ENCODE measurements around the genes CDH16 and ATP6V0D1.

- PRO-cap = no peak
Measured at GRCh38 chr16:66918529-66919594, at the start of gene CDH16. TSS of gene CDH16 (minus strand) at chr16:66918885.

GRCh38 chr16:66945546-66946312 is 10.4 kb downstream of the CES2 start:
- PRO-cap = no peak

- PRO-cap = no peak
Measured at GRCh38 chr16:66946580-66946898, 11.2 kb downstream of the CES2 start.

GRCh38 chr16:66948045-66949394 is 12.5 kb upstream of the CES3 start:
- PRO-cap = no peak

GRCh38 chr16:66949395-66950343 is 11.4 kb upstream of the CES3 start:
- PRO-cap = no peak

GRCh38 chr16:66978798-66979288 is 9.5 kb upstream of the CES4A start:
- PRO-cap = unidirectional peak, plus-strand start at chr16:66979154

- PRO-cap = no peak
Measured at GRCh38 chr16:67036367-67036918, 7.5 kb downstream of the CBFB start.

- PRO-cap = no peak
Measured at GRCh38 chr16:67055796-67056243, 26.9 kb downstream of the CBFB start.

- PRO-cap = no peak
Measured at GRCh38 chr16:67150028-67150253, 857 bp downstream of the B3GNT9 start.

GRCh38 chr16:67163485-67164353 is 826 bp upstream of the HSF4 start:
- PRO-cap = bidirectional peak, plus-strand start at chr16:67163699, minus-strand start at chr16:67163739; bidirectional peak, plus-strand start at chr16:67164190, minus-strand start at chr16:67164014

DNA sequence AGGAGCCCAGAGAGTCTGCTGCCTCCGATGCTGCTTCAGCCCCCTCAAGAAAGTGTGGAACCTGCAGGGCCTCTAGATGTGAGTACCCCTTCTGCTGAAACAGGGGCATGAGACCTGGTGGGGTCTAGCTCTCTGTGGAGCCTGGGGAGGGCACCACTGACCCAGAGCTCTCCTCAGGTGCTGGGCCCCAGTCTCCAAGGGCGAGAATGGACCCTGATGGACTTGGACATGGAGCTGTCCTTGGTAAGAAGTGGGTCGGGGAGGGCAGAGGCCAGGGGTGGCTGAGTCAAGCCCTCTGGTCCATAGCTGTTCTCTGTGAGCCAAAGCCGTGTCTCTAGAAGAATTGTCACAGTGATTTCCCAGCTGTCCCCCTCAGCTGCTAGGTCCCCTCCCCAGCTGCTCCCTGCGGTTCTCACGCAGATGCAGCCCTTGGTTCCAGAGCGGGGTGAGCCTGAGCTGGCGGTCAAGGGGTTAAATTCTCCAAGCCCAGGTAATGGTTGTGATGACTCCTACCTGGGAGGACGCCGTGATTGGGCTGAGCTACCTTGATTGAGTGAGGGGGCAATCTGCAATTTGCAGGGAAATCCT is 4.4 kb downstream of the HSF4 start:
- PRO-cap = no peak

- PRO-cap = no peak
Measured at GRCh38 chr16:67171124-67171841, 6.7 kb downstream of the HSF4 start.

DNA sequence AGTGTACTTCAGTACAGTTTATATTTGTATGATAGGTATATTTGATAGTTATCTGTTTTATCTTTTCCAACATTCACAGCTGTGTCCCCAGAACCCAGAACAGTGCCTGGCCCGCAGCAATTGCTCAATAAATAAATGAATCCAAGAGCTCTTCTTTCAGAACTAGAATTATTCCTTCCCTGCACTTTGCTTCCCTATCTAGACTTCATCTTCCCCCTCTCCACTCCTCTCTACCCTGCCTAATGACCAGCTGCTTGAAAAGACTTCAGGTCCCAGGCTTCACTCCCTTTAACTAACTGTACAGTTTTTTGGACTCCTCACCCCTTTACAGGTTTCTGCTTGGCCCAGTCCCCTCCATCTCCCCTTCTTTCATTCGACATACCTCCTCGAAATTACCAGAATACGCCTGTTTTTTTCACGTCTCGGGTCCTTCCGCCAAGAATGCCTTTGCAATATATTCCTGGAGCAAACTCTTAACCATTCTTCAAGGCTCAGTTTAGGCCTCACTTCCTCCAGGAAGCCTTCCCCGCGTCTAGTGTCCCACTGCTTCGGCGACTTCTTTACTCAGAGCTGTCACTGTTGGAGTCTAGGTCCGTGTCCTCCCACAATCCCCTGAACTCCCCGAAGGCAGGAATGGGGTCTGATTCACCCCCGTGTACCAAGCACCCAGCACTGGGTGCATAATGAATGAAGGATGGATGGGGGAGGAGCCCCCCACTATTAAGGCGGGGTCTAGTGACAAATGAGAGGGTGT is 706 bp downstream of the MATCAP1 start:
- PRO-cap = bidirectional peak, plus-strand start outside the sequence, minus-strand start at position 682 of the sequence

DNA sequence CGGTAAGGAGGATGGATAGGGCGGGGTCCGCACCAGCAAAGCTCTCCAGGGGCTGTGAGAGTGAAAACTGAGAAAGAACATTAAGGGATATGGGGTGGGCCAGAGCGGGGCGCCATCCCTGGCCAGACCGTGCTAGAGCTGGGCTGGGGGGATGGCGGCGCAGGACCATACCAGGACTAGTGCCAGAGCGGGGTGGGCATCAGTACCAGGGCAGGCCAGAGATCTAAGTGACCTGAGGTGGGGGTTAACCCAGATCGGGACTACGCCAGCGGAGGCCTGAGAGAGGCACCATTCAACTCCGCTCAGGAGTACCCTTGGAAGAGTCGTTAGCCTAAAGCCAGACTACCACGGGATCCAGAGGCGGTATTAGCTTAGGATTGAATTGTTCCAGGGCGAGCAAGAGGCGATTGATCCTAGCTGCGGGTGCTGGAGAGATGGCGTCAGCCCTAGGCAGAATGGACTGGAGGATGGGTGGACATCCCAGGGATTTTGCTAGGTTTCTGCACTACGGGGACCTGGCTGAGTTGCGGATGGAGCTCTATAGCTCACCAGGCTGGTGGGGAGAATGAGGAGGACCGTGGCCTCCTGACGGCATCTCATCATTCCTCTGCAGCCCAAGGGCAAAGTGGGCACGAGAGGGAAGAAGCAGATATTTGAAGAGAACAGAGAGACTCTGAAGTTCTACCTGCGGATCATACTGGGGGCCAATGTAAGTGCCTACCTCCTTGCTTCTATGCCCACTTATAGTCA is 468 bp downstream of the TMEM208 start:
- PRO-cap = no peak

DNA sequence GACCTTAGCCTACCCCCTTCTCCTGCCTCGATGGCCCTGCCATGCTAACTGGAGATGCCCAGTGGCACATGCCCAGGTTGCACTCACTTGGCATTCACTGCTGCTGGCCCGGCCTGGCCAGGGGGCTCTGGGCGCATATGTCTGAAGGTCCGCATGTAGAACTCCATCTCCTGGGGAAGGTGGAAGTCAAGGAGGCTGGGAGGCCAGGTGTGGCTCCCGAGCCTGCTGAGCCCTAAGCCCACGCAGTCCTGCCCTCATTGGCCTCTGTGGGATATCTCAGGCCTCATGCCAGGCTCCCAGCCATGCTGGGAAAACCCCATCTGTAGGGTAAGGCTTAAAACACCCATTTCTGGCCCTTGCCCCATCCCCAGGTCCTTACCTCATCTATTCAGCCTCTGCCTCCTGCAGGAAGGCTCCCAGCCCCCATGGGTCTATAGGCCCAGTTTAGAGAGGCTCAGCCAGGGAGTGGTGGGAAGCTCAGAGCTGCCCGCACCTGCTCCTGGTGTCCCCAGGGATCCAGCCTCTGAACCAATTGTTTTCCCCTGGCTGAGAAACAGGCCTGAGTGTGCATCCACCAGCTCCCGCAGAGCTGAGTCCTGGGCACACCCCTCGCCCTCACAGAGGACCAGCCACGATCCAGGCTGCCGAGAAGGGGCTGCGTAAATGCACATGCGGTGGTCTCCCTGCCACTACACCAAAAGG is 2.2 kb upstream of the TPPP3 start:
- PRO-cap = no peak

DNA sequence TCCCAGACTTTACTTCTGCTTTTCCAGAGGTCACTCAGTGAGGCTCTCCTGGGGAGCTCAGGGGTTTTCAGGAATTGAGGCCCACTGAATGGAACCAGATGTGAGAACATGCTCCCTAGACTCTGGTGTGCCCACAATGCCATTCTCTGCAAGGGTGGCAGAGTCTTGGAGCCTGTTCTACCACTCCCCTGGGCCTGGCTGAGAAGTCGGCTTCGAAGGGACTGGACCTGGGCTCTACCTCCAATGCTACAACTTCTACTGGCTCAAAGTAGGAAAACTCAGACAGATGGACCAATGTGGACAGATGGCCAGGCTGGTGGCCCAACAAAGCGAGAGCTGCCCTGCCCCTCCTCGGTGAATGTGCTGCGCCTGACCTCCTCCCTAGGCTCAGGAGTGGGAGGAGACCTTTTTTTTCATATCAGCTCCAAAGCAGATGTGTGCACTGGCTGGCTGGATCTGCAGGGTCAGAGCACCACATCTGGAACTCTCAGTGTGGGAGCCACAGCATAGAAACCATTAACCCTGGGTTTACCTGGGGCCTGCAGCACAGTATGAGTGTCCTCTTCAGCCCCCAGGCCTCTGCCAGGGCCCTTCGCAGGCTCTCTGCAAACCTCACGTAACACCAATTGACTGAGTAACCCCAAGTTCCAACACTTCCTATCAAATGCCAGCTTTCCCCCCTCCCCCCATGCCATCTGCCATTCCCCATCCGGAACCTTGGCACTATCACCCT is 20.8 kb downstream of the ATP6V0D1 start:
- PRO-cap = no peak

DNA sequence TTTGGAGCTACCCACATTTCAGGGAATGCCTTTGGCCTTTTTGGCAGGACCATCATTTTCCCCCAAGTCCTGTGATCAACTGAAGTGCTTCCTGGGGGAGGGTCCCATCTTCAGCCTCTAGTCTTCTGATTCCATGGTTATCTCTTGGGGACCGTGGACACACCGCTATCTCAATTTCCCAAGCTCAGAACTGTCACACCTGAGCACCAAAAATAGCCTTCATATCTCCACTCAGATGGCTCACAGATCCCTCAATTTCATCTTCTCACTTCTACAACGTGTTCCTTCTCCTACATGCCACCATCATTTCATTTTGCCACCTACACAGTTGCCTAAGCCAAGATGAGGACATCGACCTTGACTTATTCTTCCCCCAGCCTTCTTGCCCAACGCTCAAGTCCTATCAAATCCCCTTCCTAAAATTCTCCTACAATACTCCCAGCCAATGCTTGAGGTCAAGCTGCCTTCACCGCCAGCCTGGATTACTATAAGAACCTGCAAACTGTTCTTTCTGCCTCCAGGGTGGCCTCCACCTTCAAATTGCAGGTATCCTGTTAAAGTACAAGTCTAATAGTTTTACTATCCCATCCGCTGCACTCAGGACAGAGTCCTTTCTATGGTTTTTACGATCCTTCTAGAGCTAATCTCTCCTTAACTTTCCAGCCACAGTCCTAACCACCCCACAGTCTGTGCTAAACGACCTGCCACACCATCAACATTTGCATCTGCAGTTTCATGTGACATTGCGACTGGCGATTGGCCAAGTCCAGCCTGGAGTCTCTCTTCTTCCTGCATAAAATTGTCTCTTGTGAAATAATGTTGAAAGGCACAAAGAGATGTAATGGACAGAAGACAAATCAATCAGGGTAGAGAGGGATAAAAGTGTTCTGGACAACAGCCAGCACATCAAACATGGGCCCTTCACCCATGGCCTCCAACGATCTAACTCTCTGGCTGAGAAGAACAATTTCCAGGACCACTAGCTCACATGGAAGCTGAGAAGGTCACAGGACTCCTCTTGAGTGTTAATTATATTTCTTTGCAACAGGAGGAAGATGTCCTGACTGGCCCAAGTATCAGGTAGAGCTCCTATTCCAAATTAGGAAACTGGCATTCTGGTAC is 6.0 kb downstream of the ATP6V0D1 start:
- PRO-cap = no peak

GRCh38 chr16:67480747-67481628 is at the start of gene ATP6V0D1:
TSS of gene ATP6V0D1 (minus strand) at chr16:67481157.
- PRO-cap = bidirectional peak, plus-strand start at chr16:67481404, minus-strand start at chr16:67481157

- PRO-cap = unidirectional peak, minus-strand start at chr16:67521552; unidirectional peak, minus-strand start at chr16:67521622
Measured at GRCh38 chr16:67520971-67521848, 7.4 kb upstream of the RIPOR1 start.

GRCh38 chr16:67529614-67530878 is 1.4 kb downstream of the RIPOR1 start:
- PRO-cap = bidirectional peak, plus-strand start at chr16:67530419, minus-strand start at chr16:67530287

All from bile duct (tissue), 1 donor.